ENCODE measurements around the genes DYNLT5, GNG12 and DIRAS3.

DNA sequence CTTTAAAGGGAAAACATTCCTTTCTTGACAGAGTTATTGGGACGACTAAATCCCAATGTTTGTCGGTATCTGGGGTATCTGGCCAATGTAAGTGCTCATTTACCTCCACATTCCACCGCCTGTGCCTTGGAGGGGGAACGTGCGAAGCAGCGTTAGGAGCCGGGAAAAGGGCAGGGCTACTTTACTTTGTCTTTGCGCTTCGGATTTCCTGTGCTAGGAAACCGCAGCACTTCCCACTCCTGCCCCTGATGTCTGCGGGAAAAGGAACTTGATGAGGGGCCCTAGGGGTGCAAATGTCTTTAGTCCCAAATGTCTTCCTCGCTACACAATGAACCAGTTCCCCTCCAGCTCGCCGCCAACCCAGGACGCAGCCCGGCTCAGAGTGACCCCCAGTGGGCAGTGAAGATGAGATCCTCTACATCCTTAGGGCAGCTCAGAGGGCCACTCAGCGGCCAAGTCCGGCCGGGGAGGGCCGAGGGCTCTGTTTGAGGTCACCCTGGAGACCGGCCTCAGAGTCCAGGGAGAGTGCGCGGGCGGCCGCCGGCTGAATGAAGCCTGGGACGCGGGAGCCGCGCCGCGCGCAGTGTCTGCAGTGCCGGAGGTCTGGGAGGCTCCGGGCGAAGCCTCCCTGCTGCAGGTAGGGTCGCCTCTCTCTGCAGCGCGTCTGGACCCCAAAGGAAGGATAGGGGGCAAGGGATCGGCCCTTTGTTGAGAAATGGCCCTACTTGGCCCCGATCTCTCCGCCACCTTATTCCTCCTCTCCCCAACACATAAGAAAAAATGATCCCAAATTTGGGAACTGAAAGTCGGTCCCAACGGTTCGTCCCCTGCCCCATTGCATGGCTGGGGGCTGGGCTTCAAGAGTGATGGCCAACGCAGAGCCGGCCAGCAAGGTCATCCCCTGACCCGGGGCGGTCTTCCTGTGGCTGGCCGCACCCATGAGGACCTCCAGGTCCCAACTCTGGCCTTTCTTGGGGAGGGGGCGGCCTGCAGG, at the start of gene DYNLT5:
Gene DYNLT5, plus strand, starts transcription at position 512 of the 994 bp plus-strand sequence.
- PRO-cap, 4 experiments = peak in 4 of 4 experiments; most common plus-strand start position 512 of the sequence (in 4); most common minus-strand start position 373 of the sequence (in 1)
- RAMPAGE, long total RNA, 2 experiments = start-site peak on the plus strand in 1 of 2 experiments, centred at position 513 of the sequence, 14 reads per replicate
- RRBS = 3% methylated on average over 18 of the region's 51 CpGs

- PRO-cap, 4 experiments = no peak in any of the 4 experiments
- RAMPAGE, long total RNA, 2 experiments = no peak in any of the 2 experiments
- RRBS = no CpG with 5 or more reads among the region's 6 CpGs
Measured at GRCh38 chr1:67207219-67207717, 41.0 kb downstream of the IL23R start.

GRCh38 chr1:67561533-67562375, 123.2 kb upstream of the GADD45A start:
- PRO-cap, 4 experiments = no peak in any of the 4 experiments
- RAMPAGE, long total RNA, 2 experiments = no peak in any of the 2 experiments
- RRBS = no CpG with 5 or more reads among the region's 7 CpGs

DNA sequence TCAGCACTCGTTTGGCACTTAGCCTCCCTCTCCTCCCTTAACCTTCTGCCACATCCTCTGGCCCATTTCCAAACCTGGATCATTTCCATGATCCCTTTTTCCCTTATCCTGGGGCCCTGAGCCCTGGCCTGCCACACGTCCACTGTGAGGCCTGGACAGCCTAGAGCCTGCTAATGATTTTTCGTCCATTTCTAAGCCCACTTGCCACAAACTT, 37.9 kb upstream of the GADD45A start:
- PRO-cap, 4 experiments = no peak in any of the 4 experiments
- RAMPAGE, long total RNA, 2 experiments = no peak in any of the 2 experiments
- RRBS = no CpG with 5 or more reads among the region's 3 CpGs

DNA sequence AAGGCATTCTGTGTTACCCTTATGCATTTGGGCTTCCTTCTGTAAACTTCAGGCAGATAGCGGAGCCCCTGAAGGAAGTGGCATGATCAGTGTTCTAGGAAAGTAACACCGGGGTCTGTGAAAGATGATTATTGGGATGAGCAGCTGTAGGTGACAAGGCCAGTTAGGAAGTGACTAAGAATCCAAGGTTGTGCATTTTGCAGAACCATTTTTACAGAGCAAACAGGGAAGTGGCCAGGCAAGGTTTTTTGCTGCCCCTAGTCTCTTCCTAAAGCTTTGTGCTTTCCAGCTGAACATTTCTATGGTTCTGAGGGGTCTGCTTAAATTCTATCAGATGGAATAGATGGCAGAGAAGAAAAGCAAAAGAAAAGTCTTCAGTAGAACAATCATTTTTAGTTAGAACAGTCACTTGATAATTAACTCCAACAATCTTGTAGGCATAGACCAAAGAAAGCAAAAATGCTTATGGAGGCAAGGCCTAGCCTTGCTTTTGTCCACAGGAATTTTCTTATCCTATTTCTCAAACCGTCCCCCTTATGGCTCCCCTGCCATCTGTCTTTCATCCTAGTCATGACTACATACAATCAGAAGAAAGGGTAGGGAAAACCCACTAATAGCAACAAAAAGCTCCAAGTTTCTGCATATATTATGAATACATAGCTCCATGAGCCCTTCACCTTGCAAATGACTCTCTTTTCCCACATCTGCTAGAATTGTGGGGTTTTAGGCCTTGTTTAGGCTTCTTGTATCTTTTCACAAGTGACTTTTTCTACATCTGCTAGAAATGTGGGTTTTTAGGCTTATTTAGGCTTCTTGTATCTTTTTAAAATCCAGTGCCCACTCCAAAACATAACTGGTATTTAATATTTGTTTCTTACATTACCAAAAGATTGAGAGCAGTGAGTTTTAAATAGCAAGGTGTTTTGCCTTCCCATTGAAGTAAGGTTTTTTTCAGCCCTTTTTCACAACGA, 4.1 kb downstream of the GADD45A start:
- PRO-cap, 4 experiments = no peak in any of the 4 experiments
- RAMPAGE, long total RNA, 2 experiments = no peak in any of the 2 experiments
- RRBS = no CpG with 5 or more reads among the region's 4 CpGs

DNA sequence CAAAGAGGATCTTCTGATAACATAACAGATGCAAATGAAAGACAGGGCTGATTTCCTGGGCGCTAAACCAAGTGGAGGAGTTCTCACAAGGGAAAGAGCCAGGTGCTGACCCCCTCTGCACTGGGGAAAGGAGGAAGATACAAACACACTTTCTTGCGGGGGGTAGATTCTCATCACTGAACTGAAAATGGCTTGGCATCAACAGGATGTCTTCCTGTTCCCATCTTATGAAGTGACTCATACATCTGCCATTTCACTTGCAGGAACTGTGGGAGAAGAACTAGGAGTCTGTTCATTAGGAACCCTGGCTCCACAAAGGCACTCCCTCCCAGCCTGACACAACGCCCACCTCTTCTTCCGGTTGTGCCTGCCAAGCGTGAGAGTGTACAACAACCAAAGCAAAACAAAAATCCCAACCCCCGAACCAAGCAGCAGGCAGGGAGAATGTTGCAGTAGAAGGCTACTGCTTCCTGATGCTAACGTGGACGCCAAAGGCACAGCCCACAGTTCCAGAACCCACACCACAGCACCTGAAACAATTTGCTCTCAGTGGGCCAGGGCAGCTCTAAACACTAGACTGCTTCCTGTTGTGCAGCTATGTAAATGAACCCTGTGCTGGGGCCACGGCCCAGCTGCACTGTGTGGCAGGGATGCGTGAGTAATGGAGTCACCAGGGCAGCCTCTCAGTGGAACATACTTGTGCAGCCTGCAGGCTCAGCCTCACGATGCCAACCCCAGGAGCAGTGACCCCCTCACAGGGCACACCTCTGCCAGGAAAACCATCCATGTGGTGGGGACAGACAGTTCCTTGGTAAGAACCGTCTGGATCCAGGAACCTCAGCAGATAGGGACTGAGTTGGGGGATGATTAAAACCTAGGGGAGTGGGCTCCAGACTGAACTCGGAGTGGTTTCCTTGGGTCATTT, 51.2 kb downstream of the GADD45A start:
- PRO-cap, 4 experiments = peak in 1 of 4 experiments; most common plus-strand start position 415 of the sequence (in 1); most common minus-strand start position 268 of the sequence (in 1)
- RAMPAGE, long total RNA, 2 experiments = no peak in any of the 2 experiments
- RRBS = no CpG with 5 or more reads among the region's 13 CpGs

- PRO-cap, 4 experiments = no peak in any of the 4 experiments
- RAMPAGE, long total RNA, 2 experiments = no peak in any of the 2 experiments
- RRBS = no CpG with 5 or more reads among the region's 10 CpGs
Measured at GRCh38 chr1:67759891-67760607, 73.2 kb downstream of the GNG12 start.

DNA sequence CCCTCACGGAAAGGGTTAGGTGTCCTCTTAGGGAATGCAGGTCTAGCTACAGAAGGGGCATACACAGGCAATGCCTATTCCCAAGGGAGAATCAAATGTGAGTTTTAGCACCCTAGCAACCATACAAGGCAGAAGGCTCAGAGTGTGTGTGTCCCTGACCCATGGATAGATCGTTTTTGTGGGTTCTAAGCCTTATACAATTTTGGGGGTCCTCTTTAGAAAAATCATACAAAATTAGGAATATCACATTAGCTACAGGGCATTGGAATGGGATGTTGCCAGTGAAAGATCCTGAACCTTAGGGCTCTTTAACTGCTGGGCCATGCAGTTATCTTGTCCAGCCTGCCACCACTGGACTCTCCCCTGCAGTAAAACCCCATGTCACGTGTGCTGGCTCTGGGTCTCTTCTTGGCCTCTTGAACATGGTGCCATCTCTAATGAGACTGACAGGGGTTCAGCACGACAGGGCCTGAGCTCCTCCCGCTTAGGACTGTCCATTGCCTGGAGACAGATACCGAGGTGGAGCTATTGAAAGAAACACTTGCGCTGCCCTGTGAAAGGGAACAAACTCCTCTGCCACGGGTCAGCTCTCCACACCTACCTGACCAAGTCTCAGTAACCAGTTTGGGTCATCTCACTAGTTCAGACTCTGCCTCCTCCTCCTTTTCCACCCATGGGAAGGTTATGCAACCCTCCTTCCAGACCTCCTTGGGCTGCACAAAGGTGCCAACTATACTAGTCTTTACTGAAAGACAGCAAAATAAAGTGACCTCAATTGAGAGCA, 66.2 kb downstream of the GNG12 start:
- PRO-cap, 4 experiments = no peak in any of the 4 experiments
- RAMPAGE, long total RNA, 2 experiments = no peak in any of the 2 experiments
- RRBS = no CpG with 5 or more reads among the region's 8 CpGs

- PRO-cap, 4 experiments = no peak in any of the 4 experiments
- RAMPAGE, long total RNA, 2 experiments = no peak in any of the 2 experiments
- RRBS = no CpG with 5 or more reads among the region's 9 CpGs
Measured at GRCh38 chr1:67791262-67792425, 41.6 kb downstream of the GNG12 start.

- PRO-cap, 4 experiments = no peak in any of the 4 experiments
- RAMPAGE, long total RNA, 2 experiments = no peak in any of the 2 experiments
- RRBS = no CpG with 5 or more reads among the region's 8 CpGs
Measured at GRCh38 chr1:67815133-67815691, 18.1 kb downstream of the GNG12 start.

DNA sequence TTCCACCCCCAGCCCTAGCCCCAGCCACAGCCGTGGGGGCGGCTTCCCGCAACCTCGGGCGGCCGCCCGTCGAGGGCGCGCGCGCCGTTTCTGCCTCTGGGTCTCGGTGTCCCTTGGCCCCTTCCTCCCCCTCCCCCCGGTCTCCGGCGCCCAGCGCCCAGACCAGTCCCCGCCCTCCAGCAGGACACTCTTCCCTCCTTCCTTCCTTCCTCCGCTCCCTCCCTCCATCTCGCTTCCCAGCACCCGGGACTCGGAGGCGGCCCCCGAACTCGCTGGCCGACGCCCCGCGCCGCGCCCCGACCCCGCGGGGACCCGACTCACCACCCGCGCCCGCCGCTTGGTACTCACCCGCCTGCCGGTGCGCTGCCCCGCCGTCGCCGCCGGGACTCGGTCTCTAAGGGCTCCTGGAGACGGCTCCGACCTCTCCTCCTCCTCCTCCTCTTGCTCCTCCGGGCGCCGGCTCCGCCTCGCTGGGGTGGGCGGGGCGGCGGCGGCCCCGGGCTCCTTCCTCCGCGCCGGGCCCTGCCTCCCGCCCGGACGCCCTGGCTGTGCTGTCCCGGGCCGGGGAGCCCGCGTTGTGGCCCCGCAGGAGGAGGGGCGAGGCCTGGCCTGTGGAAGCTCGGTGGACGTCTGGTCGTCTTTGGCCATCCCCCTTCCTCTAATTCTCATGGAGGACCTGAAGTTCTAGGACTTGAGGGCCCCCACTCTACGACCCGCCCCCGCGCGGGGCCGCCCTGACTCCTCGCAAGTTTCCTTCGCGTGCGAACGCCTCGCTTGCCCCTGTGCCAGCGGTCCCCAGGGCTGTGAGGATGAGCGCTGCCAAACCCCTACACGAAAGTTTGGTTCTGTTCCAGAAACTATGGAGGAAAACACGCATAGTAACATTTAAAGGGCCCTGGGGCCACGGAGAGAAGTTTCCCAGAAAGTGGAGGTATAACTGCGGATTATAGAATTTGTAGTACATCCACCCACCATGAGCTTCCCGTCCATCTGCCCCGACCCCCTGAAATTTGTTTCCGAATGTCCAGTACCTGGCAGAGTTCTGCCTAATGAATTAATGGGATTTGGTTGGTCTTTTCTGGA, at the start of gene GNG12:
Gene GNG12, minus strand, starts transcription at position 472 of the 1,083 bp plus-strand sequence.
- PRO-cap, 4 experiments = peak in 4 of 4 experiments; most common plus-strand start position 509 of the sequence (in 3); most common minus-strand start position 443 of the sequence (in 4)
- RAMPAGE, long total RNA, 2 experiments = start-site peak on the minus strand in 1 of 2 experiments, centred at position 402 of the sequence, 851 reads per replicate
- RRBS = 2% methylated on average over 31 of the region's 97 CpGs

- PRO-cap, 4 experiments = no peak in any of the 4 experiments
- RAMPAGE, long total RNA, 2 experiments = no peak in any of the 2 experiments
- RRBS = no CpG with 5 or more reads among the region's 2 CpGs
Measured at GRCh38 chr1:67840352-67841018, 7.2 kb upstream of the GNG12 start.

- PRO-cap, 4 experiments = peak in 2 of 4 experiments; most common plus-strand start chr1:68050773 (in 2); most common minus-strand start chr1:68050627 (in 2)
- RAMPAGE, long total RNA, 2 experiments = start-site peak on the minus strand in 1 of 2 experiments, at chr1:68050628-68050697 at its widest, 44 reads per replicate
- RRBS = no CpG with 5 or more reads among the region's 49 CpGs
Measured at GRCh38 chr1:68049773-68050901, at the start of gene DIRAS3. Gene DIRAS3, minus strand, starts transcription at chr1:68050627.

GRCh38 chr1:68051560-68052023, 1.2 kb upstream of the DIRAS3 start:
- PRO-cap, 4 experiments = peak in 1 of 4 experiments; most common minus-strand start chr1:68051691 (in 1)
- RAMPAGE, long total RNA, 2 experiments = no peak in any of the 2 experiments
- RRBS = no CpG with 5 or more reads among the region's 26 CpGs

- PRO-cap, 4 experiments = no peak in any of the 4 experiments
- RAMPAGE, long total RNA, 2 experiments = no peak in any of the 2 experiments
- RRBS = no CpG with 5 or more reads among the region's 4 CpGs
Measured at GRCh38 chr1:68159467-68160000, 72.8 kb downstream of the WLS start.

GRCh38 chr1:68217285-68217718, 15.0 kb downstream of the WLS start:
- PRO-cap, 4 experiments = peak in 1 of 4 experiments; most common plus-strand start chr1:68217444 (in 1)
- RAMPAGE, long total RNA, 2 experiments = no peak in any of the 2 experiments
- RRBS = no CpG with 5 or more reads among the region's 7 CpGs

GRCh38 chr1:68231376-68231665, 1.0 kb downstream of the WLS start:
- PRO-cap, 4 experiments = peak in 1 of 4 experiments; most common plus-strand start chr1:68231599 (in 1); most common minus-strand start chr1:68231530 (in 1)
- RAMPAGE, long total RNA, 2 experiments = no peak in any of the 2 experiments
- RRBS = 4% methylated on average over 3 of the region's 21 CpGs

GRCh38 chr1:68231666-68232139, 620 bp downstream of the WLS start:
- PRO-cap, 4 experiments = peak in 4 of 4 experiments; most common plus-strand start chr1:68232012 (in 2); most common minus-strand start chr1:68231791 (in 3)
- RAMPAGE, long total RNA, 2 experiments = no peak in any of the 2 experiments
- RRBS = 3% methylated on average over 3 of the region's 24 CpGs

GRCh38 chr1:68358489-68358861, 91.3 kb downstream of the RPE65 start:
- PRO-cap, 4 experiments = no peak in any of the 4 experiments
- RAMPAGE, long total RNA, 2 experiments = no peak in any of the 2 experiments
- RRBS = no CpG with 5 or more reads among the region's 4 CpGs

GRCh38 chr1:68621540-68621940, 124.7 kb upstream of the DEPDC1 start:
- PRO-cap, 4 experiments = no peak in any of the 4 experiments
- RAMPAGE, long total RNA, 2 experiments = no peak in any of the 2 experiments
- RRBS = no CpG with 5 or more reads among the region's 1 CpG

All from uterus (tissue), 7 donors.